Measurements from ENCODE around the gene SLC30A1.

- PRO-cap = no peak
CAGE:
- cytosol, long polyA minus RNA = no peak
- cytosol, long polyA plus RNA = no peak
- long polyA plus RNA = no peak
- nucleus, long polyA minus RNA = no peak
- nucleus, long polyA plus RNA = no peak
Measured at GRCh38 chr1:208248303-208248856, 4.2 kb upstream of the PLXNA2 start.

DNA sequence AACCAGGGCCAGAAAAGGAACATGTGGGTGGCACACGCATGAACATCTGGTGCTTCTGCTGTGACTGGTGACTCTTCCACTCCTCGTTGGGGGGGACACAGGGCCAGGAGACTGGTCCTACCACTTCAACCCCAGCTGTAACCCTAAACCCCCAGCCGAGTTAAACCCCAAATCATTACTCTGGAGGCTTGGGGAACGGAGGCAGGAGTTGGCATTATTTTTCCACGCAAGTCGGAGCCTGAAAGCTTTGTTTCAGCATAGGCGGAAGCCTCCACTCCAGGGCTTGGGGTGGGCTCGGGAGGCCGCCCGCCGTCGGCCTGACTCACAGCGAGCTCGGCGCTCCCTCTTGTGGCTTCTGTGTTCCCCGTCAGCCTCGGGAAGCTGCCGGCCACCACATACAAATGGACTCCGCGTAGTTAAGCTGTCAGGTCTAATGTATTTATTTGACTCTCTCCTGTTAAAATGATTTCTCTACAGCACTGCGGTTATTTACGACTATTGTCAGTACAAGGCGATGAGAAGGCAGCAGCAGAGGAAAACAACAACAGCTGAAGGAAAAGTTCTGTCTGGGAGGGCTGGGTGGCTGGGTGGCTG is 375.9 kb upstream of the CAMK1G start:
- PRO-cap = no peak
CAGE:
- cytosol, long polyA minus RNA = no peak
- cytosol, long polyA plus RNA = no peak
- long polyA plus RNA = no peak
- nucleus, long polyA minus RNA = no peak
- nucleus, long polyA plus RNA = no peak

DNA sequence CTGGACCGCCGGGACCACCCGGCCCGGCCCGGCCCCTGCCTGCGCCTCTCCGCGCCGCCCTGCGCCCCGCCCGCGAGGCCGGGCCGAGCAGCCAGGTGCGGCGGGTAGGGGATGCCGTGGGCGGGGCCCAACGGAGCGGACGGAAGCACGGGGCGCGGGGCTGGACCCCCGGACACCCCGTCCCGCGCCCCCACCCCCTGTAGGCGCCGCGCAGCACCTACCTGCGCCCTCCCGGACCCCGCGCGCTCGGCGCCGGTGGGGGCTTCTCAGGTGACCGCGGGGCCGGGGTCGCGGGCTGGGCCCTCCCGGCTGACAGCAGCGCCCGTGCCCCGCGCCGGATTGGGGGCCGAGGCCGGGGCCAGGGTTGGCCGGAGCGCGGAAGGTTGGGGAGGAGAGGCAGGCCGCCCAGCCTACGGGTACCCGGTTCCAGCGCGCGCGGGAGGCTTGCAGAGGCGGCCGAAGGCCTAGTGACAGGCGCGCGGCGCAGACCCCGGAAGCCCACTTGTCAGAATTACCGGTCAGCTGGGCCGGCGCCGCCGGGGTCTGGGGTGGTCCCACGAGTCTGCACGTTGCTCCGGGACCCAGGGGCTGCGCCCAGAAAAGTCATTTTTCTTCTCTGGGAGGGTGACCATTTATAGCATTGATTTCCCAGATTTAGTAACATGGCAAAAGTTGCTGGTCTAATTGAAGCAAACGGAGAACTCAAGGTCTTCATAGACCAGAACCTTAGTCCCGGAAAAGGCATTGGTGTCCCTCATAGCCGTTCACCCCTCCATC is 351.8 kb upstream of the CAMK1G start:
- PRO-cap = no peak
CAGE:
- cytosol, long polyA minus RNA = no peak
- cytosol, long polyA plus RNA = no peak
- long polyA plus RNA = no peak
- nucleus, long polyA minus RNA = no peak
- nucleus, long polyA plus RNA = no peak

- PRO-cap = no peak
CAGE:
- cytosol, long polyA minus RNA = no peak
- cytosol, long polyA plus RNA = no peak
- long polyA plus RNA = no peak
- nucleus, long polyA minus RNA = no peak
- nucleus, long polyA plus RNA = no peak
Measured at GRCh38 chr1:209584432-209584859, 932 bp downstream of the CAMK1G start.

DNA sequence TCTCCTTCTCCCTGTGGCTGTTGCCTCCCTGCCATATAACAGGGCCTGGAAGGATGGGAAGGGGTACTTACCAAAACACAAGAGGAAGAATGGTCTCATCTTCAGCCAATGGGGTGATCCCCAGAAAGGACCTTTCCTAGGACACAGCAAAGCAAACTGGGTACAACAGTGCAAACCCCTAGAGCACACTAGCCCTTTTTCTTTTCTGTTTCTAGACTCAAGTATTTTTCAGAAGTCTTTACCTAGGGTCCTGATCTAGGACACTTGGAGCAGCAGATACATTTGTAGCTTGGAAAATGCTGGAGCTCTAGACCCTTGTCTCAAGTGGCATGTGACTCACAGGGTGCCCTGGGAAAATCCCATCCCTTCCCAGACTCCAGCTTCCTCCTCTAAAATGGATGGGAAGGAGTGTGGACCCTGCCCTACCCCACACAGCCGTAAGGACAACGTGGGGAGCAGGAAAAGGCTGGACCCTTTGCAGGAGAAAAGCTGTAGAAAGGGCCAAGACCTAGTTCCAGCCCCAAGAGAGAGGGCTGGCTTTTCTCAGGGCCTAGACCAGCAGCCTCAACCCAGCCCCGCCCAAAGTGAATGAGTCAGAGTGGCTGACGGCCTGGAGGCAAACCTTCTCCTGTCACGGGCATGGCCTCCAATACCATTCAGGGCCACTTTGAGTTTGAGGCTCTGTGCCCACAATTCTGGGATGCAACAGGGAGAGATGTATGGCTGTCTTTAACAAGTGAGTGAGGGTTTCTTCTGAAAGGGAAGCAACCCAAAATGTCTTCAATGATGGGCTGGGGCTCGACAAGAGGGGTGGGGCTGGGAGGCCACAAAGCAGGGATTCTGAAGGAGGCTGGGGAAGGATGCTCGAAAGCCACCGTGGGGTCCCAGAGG is 1.1 kb downstream of the LAMB3 start:
- PRO-cap = no peak
CAGE:
- cytosol, long polyA minus RNA = no peak
- cytosol, long polyA plus RNA = no peak
- long polyA plus RNA = no peak
- nucleus, long polyA minus RNA = start-site peak on the minus strand centred at position 307 of the sequence, 54 bp wide, 66 reads; start-site peak on the minus strand centred at position 481 of the sequence, 84 bp wide, 94 reads
- nucleus, long polyA plus RNA = no peak

- PRO-cap = no peak
CAGE:
- cytosol, long polyA minus RNA = no peak
- cytosol, long polyA plus RNA = no peak
- long polyA plus RNA = no peak
- nucleus, long polyA minus RNA = no peak
- nucleus, long polyA plus RNA = no peak
Measured at GRCh38 chr1:209741053-209741638, 14.7 kb upstream of the TRAF3IP3 start.

GRCh38 chr1:209768089-209768873 is 12.4 kb downstream of the TRAF3IP3 start:
- PRO-cap = unidirectional peak, minus-strand start at chr1:209768666
CAGE:
- cytosol, long polyA minus RNA = no peak
- cytosol, long polyA plus RNA = no peak
- long polyA plus RNA = no peak
- nucleus, long polyA minus RNA = no peak
- nucleus, long polyA plus RNA = no peak

- PRO-cap = no peak
CAGE:
- cytosol, long polyA minus RNA = no peak
- cytosol, long polyA plus RNA = no peak
- long polyA plus RNA = no peak
- nucleus, long polyA minus RNA = no peak
- nucleus, long polyA plus RNA = no peak
Measured at GRCh38 chr1:209815950-209816299, 10.0 kb upstream of the IRF6 start.

- PRO-cap = bidirectional peak, plus-strand start at chr1:210237286, minus-strand start at chr1:210237206
CAGE:
- cytosol, long polyA minus RNA = no peak
- cytosol, long polyA plus RNA = no peak
- long polyA plus RNA = no peak
- nucleus, long polyA minus RNA = no peak
- nucleus, long polyA plus RNA = no peak
Measured at GRCh38 chr1:210236850-210237938, 4.6 kb downstream of the SERTAD4 start.

DNA sequence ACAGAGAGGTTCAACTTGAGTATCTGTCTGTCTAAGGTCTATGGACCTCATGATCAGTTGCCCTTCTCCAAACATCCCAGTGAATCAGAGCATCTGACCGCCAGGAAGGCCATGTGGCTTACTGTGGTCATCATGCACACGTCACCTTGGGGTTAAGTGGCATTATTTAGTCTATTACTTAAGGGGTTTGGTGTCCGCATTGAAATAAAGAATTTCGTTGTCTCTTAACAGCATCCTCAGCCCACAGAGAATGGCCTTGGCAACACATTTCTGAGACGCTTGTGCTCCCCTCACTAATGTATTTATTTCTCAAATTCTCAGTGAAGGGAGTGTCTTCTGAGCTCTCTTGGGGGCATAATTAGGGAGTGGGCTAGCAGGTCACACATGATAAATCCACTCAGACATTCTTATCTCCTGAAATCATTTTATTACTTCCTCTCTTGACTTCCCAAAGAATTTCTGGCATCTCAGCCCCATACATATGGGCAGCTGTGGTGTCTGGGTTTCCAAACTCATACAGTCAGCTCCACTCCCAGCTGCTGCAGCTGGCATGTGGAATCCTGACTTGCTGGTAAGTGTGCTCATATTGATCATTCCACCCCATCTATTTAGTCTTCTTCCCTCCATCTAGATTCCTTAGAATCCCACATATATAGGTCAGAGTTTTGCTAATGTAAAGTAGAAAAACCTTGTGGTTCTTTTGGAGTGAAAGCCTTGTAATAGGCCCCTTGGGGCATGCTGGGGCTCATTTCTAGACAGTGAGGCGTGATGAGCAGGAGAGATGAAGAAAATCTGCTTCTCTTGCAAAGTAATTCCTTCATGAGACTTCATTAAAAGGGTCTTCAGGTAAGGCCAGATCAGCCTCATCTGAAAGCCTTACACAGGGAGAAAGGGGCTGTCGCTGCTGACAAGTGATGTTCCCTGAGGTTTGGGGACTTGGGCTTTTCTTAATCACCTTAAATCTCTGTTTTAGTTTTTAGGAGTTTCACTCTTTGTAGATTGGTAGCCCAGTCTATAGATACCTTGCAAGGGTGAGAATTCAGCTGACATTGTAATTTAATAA is 110.5 kb downstream of the HHAT start:
- PRO-cap = unidirectional peak, plus-strand start at position 509 of the sequence
CAGE:
- cytosol, long polyA minus RNA = no peak
- cytosol, long polyA plus RNA = no peak
- long polyA plus RNA = no peak
- nucleus, long polyA minus RNA = no peak
- nucleus, long polyA plus RNA = no peak

GRCh38 chr1:211313129-211313978 is 13.3 kb upstream of the TRAF5 start:
- PRO-cap = no peak
CAGE:
- cytosol, long polyA minus RNA = no peak
- cytosol, long polyA plus RNA = no peak
- long polyA plus RNA = no peak
- nucleus, long polyA minus RNA = no peak
- nucleus, long polyA plus RNA = no peak

DNA sequence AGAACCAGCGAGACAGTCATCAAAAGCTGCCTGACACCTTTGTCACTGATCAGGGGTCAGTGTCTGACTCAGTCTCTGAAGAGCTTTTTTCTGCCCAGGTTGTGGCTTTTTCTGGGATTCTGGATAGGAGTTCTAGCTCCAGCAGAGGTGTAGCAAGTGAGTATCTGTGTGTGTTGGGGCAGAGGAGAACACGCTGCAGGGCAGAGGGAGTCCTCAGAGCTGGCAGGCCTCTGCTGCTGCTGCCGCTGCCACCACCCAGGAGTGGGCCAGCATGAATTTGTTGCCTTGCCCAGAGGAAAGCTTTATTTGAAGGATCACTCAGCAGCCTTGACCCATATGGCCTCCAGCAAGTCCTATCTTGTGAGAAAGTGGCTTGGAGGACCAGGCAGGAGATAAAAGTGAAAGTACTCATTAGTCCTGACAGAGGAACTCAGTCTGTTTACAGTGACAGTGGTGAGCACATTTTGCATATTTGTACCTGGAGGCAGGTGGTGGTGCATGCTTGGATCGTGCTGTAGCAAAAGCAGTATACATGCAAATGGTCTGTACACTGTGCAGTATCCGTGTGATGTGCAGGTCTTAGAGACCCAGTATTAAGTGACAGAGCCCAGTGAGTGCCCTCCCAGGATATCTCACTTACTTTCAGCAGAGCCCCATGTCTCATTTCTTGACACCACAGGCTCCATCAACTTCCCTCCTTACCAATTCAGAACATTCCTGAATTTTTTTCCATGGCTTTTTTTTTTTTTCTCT is 3.2 kb downstream of the TRAF5 start:
- PRO-cap = no peak
CAGE:
- cytosol, long polyA minus RNA = no peak
- cytosol, long polyA plus RNA = no peak
- long polyA plus RNA = no peak
- nucleus, long polyA minus RNA = no peak
- nucleus, long polyA plus RNA = no peak

- PRO-cap = bidirectional peak, plus-strand start at chr1:211515401, minus-strand start at chr1:211515307
CAGE:
- cytosol, long polyA minus RNA = no peak
- cytosol, long polyA plus RNA = no peak
- long polyA plus RNA = no peak
- nucleus, long polyA minus RNA = no peak
- nucleus, long polyA plus RNA = no peak
Measured at GRCh38 chr1:211514865-211515868, 23.2 kb upstream of the RD3 start.

DNA sequence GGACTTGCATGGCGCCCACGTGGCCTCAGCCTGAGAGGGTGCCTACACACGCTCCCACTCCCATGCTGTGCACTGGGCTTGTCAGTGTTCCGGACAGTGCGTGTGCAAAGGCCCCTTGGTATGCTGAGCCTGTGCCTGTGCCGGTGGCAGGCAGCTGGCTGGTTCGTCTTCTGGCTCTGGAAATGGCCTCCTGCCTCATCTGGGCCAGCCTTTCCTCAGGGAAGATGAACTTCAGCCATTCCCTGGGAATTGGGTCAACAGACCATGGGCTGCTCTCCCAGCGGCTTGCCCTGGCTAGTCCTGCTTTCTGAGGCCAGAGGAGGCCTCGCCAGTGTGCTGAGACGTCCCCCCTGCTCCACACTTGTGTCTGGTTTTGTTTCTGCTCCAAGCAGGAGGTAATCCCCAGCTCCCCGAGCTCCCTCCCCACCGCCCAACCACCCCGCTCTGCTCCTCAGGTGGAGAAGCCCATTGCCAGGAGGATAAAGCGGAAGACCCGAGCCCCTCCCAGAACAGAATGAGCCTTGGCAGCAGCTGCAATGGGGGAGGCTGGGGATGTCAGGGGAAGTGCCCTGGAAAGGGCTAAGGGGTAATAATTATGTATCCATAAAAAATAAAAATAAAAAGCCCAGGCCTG is 32.6 kb upstream of the RD3 start:
- PRO-cap = no peak
CAGE:
- cytosol, long polyA minus RNA = no peak
- cytosol, long polyA plus RNA = no peak
- long polyA plus RNA = no peak
- nucleus, long polyA minus RNA = no peak
- nucleus, long polyA plus RNA = no peak

DNA sequence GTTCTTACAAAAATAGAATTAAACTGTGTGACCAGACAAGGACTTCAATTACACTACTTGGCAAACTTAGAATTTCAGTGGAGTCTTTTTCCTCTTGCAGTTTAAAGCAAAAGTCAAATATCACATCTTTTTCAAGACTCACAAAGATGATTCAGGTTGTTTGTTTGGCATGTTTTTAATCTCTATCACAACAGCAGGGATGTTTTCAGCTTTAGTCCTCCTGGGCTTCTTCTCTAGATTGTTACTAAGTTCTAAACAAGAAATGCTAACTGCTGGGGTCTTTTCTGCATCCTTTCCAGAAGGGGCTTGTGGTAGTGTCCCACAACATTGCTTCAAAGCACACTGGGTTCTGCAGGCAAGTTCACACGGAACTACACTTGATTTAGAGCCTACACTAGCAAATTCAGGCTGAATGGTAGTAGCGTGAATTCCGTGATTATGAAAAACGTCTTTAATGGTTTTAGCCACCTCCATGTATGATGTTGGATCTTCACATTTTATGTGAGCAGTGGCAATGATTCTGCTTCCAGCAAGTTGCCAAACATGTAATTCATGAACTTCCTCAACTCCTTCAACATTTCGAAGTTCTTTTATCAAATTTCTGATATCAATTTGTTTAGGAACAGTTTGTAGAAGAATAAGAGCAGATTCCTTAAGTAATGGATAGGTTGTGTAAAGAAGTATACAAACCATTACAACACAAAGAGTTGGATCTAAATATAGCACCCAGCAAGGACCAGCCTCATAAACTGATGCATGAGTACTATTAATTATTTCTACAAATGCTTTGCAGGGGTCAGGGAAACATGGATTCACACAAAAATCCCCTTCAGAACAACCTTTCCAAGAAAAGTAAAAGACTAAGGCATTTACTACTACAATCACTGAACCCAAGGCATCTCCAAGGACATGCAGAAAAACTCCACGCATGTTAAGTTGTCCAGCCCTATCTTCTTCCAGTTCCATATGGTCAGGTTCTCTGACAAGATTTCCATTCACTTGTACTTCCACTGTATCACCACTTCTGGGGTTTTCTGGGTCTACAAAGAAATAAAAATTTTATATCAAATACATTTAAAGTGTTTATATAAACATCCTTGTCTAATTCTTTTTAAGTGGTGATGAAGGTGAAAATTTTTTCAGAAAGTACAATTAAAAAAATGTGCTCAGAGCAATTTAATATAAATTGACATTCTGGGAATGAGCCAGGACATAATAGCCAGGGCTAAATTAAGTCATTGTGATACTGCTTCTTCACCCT is 3.3 kb downstream of the SLC30A1 start:
- PRO-cap = no peak
CAGE:
- cytosol, long polyA minus RNA = no peak
- cytosol, long polyA plus RNA = no peak
- long polyA plus RNA = no peak
- nucleus, long polyA minus RNA = no peak
- nucleus, long polyA plus RNA = no peak

- PRO-cap = bidirectional peak, plus-strand start at chr1:211579418, minus-strand start at chr1:211579161
CAGE:
- cytosol, long polyA minus RNA = start-site peak on the minus strand at chr1:211579148-211579178, 15 reads
- cytosol, long polyA plus RNA = no peak
- long polyA plus RNA = start-site peak on the minus strand at chr1:211579056-211579175, 106 and 65 reads in 2 replicates
- nucleus, long polyA minus RNA = start-site peak on the minus strand at chr1:211579069-211579169, 352 reads
- nucleus, long polyA plus RNA = start-site peak on the minus strand at chr1:211579056-211579175, 49 and 57 reads in 2 replicates
Measured at GRCh38 chr1:211578454-211579354, at the start of gene SLC30A1. Gene SLC30A1, minus strand, starts transcription at chr1:211579161.

- PRO-cap = no peak
CAGE:
- cytosol, long polyA minus RNA = no peak
- cytosol, long polyA plus RNA = no peak
- long polyA plus RNA = no peak
- nucleus, long polyA minus RNA = no peak
- nucleus, long polyA plus RNA = no peak
Measured at GRCh38 chr1:211629403-211629876, 46.0 kb downstream of the NEK2 start.

DNA sequence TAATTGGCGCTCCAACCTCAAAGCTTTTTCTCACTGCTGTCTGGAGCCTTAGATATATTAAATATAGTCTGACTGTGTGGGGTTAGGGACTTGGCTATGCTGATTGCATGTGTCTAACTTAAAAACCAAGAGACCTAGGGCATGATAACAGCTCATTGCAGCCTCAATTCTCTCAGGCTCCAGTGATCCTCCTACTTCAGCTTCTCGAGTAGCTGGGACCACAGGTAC is 64.8 kb upstream of the NEK2 start:
- PRO-cap = no peak
CAGE:
- cytosol, long polyA minus RNA = no peak
- cytosol, long polyA plus RNA = no peak
- long polyA plus RNA = no peak
- nucleus, long polyA minus RNA = no peak
- nucleus, long polyA plus RNA = no peak

GRCh38 chr1:211749086-211749624 is 73.7 kb upstream of the NEK2 start:
- PRO-cap = no peak
CAGE:
- cytosol, long polyA minus RNA = no peak
- cytosol, long polyA plus RNA = no peak
- long polyA plus RNA = no peak
- nucleus, long polyA minus RNA = no peak
- nucleus, long polyA plus RNA = no peak

- PRO-cap = no peak
CAGE:
- cytosol, long polyA minus RNA = no peak
- cytosol, long polyA plus RNA = no peak
- long polyA plus RNA = no peak
- nucleus, long polyA minus RNA = no peak
- nucleus, long polyA plus RNA = no peak
Measured at GRCh38 chr1:211829051-211829955, 1.3 kb downstream of the LPGAT1 start.

Data from endothelial cell of umbilical vein (primary cell).